Endodermal cell (in vitro differentiated cells): ENCODE data around the gene UTS2.

- PRO-cap, result no peak
These were observed 20.2 kb upstream of the GPR153 start for GRCh38 chr1:6281103-6281593.

- PRO-cap, result no peak
These were observed 3.3 kb downstream of the ESPN start for GRCh38 chr1:6427582-6428532.

DNA sequence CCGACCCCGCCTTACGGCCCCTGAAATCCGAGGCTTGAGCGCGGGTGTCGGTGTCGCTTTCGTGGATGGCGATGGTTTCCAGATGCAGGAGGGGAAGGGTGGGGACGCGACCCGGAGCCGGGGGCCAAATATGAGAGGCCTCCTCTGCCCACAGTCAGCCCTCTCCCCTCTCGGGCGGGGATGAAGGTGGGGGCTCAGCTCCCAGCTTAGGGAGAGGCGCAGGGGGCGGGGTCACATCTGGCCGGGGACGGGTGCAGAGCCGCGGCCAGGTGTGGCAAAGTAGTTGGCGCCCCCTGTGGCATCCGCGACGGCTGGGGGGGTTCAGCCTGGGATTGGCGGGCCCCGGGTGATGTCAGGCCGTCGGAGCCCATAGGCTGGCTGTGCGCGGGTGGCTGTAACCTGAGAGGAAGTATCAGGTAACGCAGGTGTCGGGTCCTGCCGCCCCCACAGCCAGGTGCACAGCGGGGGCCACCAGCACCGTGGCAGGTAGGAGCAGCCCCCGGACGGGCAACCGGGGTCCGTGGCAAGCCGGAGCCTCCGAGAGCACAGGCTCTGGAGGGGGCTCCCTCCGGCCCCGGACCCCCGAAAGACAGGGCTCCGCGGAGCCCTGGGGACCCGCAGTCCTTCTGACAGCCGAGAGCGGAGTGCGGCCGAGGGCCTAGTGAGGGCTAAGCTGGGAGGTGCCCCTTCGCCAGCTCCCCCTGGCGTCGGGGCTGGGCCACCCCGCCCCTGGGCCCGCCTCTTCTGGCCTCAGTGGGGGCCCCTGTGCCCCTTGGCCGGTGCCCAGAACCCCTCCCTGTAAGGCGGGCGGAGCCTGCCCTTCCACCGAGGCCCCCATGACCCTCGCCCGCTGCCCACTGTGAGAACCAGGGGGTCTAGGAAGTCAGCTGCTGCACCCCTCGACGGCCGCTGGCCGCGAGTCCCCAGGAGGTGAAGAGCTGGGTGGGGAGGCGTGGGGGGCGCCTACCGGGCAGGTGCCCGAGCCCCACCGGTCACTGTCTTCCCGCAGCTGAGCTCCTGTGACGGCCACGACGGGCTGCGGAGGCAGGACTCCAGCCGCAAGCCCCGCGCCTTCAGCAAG lies 18.0 kb downstream of the TNFRSF25 start:
- PRO-cap, result no peak

DNA sequence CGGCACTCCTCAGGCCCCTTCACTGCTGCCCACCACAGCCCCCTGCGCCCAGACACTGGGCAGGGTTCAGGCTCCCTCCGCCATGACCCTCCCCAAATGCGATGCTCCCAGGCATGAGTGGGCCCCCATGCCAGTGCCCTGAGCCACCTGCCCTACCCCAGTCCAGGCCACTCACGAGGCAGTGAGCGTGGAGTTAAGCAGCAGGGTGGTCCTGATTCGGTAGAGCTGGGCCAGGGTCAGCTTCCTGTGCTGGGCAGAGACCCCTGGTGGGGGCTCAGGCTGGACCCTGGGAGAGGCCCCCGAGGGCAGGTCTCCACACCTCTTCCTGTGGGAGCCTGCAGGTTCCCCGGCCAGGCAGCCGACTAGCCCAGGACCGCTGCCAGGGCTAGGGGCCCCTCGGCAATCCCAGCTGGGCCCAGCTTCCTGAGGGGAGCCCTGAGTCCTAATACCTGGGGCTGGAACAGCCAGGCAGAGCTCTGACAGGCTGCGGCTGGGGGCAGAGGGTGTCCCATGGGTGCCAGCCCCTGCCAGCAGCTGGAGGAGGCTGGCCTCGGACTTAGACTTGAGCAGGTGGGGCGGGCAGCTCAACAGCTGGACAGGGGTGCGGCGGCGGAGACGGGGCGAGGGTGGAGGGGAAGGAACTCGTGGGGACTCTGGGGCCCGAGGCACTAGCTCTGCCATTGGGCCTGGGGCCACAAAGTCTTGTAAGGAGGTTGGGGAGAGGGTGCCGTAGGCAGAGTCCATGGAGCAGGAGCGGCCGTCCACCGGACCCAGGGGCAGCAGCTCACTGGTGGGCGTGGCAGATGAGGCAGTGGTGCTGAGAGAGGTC lies 1.9 kb upstream of the TNFRSF25 start:
- PRO-cap, result no peak

- PRO-cap, result no peak
These were observed 1.7 kb upstream of the PLEKHG5 start for GRCh38 chr1:6493072-6493597.

DNA sequence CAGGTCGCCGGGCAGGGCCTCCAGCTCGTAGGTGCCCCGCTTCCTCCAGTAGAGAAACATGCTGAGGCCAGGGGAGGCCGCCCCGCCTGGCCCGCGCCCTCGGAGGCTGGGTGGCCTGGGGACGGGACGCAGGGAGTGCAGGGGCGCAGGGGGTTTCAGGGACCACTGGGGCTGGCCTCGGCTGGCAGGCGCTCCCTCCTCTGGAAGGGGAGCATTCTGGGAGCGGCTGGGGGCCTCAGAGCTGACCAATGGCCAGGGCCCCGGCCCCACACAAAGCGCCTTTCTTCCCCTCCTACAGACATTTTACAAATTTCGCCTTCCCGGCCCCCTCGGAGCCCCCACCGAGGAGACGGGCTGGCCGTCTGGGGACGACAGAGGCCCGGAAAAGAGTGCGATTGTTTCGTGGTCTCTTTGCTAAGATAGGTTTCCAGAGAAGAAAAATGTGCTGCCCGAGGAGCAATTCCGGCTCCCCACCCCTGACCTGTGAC lies 14.7 kb upstream of the PLEKHG5 start:
- PRO-cap, result no peak

GRCh38 chr1:6580334-6581372 lies 859 bp downstream of the ZBTB48 start:
- PRO-cap, result no peak

- PRO-cap, result no peak
These were observed 5.4 kb downstream of the KLHL21 start for GRCh38 chr1:6596889-6598125.

DNA sequence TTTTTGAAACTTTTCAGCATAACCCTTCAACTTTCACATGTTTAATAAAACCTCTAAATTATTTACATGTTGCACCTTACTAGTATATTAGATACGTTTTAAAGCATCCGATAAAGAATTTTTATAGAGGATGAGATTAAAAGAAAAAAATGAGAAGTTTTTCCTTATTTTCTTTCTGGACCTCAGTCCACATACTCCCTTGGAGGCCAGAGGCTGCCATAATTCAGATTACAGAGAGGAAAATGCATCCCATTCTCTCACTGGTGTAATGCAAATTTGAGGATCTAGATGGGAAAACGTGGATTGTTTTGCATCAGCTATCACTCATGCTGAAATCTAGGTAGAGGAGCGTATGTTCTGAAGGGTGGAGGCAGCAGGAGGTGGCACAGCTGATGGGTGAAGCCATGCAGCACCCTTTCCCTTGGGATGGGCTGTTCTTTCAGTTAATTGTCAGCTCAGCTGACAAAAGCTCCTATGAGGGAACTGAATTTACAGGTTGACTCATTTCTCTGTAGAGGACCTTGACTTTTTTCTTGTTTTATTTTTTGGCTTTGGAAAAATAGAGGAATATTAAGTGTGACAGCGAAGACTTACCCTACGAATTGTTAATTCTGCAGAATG lies 41.7 kb downstream of the CAMTA1 start:
- PRO-cap, result no peak

DNA sequence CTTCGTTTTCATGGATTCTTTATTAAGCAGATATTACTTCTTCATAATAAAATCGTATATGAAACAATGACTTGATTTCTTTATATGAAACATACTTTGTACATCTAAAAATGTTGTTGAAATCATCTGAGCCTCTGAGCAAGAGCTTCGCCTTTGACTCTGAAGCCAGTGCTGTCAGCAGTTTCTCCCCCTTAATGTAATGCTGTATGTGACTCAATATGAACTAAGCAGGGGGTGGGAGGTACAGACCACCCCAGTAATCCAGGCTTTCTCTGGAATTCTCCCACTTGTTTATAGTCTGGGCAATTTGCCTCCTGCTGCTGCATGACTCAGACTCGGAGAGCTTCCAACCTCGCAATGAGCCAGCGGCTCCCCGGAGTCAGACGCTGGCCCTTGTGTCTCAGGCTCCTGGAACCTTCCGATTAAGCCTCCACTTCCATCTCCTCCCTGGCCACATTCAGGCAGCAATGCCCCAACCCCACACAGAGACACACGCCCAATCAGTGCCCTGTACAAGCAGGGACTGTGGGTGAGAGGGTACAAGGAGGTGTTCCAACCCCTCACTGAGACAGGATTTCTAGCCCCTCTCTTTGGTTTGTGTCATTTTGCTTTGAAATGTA lies 471.8 kb upstream of the VAMP3 start:
- PRO-cap, result no peak

DNA sequence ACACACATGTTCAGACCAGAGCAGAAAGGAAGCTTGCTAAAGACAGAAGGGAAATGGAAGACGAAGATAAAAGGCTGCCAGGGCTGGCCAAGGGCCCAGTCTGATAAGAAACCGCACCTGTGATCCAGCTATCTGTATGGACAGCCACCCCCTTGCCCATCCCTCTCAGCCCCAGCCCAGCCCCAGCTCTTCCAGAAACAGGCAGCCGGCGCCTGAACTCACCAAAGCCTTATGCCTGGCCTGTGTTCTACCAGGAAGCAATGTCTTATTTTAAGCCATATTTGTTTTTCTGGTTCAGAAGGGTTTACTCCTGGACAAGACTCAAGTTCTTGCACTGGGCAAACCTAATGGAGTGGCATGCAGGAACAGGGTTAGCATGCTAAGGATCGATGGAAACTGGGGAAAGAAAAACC lies 198.3 kb upstream of the VAMP3 start:
- PRO-cap, result no peak

DNA sequence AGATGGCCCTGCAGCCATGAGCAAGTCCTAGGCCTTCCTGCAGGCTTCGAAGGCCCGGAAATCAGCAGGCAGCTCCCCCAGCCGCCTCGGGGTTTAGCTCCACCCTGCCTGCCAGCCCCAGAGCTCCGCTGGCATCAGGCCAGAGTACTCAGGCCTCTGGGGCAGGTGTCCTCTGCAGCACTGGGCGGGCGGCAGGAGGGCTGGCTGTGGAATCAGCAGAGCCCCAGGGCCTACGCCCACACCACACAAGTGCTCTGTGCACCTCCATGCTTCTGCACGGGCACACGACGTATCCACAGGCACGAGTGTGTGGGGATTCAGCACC lies 125.6 kb upstream of the VAMP3 start:
- PRO-cap, result no peak

- PRO-cap, result bidirectional peak, plus-strand start at chr1:7704716, minus-strand start at chr1:7704599; bidirectional peak, plus-strand start at chr1:7704867, minus-strand start at chr1:7704915
These were observed 66.5 kb upstream of the VAMP3 start for GRCh38 chr1:7704434-7705193.

DNA sequence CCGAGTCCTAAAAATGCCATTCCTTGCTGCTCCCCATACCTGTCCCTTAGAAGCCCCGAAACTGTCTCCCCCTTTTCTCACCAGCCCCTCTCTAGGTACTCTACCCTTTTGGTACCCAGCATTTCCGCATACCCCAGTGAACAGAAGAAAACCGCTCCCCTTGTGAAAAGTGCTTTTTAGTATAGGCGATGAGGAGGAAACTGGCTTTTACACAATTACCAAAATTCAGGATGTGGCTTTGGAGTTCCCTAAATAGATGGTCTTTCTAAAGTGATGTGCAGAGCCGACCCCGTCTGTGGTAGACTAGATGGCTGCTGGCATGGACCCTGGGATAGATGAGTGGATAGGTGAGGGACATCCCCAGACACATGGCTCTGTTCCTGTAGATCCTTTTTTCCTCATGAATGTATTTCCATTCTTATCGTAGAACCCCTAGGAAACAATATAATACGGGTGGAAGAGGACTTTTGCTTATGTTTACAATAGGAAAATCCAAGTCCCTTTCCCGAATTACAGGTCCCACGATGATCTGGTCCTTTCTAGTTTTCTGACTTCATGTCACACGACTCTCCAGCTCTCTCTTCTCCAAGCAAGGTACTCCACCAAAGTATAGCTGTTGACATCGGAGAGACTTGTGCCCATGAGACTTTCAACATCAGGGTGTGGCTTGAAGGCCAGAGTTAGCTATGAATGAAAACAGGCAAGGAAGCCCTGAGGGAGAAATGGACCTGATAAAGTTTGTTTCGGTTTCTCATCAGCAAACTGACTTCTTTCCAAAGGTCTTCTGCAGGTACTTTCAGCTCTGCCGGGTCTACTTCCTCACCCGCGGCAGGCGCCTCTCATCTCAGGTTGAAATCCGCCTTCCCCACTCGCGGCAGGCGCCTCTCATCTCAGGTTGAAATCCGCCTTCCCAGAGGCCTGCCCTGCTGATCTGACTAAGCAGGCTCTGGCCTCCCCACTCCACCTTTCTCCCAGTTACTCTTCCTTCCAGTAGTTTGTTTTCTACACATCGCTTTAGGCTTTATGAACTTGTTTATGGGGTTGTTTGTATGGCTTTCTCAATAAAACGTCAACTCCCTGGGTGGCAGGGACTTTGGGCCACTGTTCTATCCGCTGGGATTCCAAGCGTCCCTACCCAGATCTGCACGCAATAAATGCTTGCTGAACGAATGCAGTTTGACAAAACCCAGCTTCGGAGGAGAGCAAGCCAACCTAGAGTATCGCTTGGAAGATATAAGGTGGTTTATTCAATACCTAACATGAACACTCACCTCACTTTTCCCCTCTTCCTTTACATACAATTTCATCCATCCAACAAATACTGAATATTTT lies 2.1 kb upstream of the PER3 start:
- PRO-cap, result no peak

- PRO-cap, result no peak
These were observed at the start of gene UTS2 for GRCh38 chr1:7852753-7853258. TSS of gene UTS2 (minus strand) at chr1:7853065.

- PRO-cap, result no peak
These were observed 344 bp upstream of the UTS2 start for GRCh38 chr1:7853259-7853558.

DNA sequence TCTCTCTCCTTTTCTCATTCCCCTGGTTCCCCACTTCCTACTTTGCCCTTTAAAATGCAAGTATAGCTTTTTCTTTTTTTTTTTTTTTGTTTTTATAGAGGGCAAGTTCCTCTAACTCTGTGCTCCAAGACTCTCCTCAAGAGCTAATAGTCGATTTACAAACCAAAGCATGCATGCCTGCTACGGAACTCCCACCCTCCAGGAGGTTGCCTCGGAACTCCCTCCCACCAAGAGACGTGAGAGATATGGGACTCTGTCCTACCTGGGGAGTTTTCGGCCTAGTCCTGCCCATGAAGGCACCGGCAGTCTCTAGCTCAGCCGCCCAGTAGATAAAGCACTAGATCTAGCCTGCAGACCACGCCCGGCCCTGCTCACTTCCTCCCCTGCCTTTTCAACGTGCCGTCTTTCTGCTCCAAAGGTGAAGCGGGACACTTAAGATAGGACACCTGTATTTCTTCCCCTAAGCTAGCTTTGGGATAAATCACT lies 27.7 kb downstream of the TNFRSF9 start:
- PRO-cap, result bidirectional peak, plus-strand start at position 374 of the sequence, minus-strand start at position 311 of the sequence

DNA sequence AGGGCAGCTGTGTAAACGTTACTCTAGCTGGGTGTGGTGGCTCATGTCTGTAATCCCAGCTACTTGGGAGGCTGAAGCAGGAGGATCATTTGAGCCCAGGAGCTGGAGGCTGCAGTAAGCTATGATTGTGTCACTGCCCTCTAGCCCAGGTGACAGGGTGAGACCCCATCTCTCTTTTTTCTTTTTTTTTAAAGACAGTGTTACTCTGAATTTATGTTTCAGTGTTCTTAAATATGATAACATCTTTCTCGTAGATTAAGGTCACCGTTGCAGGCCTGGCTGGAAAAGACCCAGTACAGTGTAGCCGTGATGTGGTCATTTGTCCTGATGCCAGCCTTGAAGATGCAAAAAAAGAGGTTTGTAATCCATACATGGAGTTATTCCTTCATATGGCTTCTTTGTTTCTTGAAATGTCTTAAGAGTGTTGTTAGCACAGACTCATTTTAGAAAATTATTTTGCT lies 3.6 kb downstream of the PARK7 start:
- PRO-cap, result no peak

GRCh38 chr1:7983131-7983830 lies 21.8 kb downstream of the PARK7 start:
- PRO-cap, result no peak

DNA sequence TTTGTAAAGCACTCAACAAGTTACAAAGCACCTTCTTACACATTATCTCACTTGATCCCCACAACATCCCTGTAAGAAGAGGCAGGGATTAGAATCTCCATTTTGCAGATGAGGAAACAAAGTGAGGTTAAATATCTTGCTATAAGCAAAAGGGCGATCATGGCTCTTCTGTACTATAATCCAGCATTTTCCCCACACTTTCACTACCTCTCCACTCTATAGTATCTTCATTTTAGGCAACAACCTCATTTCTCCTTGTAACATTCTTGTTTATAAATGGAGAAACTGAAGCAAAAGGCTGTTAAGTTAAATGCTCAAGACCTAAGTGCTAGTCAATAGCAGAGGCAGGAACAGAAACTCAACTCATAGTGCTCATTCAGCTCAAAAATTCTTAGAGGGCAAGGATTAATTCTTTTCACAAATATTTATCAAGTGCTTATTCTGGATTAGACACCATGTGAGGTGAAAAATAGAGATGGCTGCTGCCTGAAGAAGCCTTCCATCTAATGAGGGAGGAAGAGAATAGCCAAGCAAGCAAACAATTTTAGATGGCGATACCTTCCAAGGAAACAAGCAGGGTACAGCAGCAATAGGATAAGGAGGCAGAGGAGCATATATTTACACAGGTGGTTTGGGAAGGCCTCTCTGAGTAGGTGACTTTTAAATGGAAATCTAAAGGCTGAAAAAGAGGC lies 3.6 kb downstream of the ERRFI1 start:
- PRO-cap, result no peak